Rectum (tissue), 1 donor: ENCODE results near the genes ZNF319 and SLC38A7.

- PRO-cap, result no peak
Observed at GRCh38 chr16:57379224-57380009, 7.1 kb downstream of the CX3CL1 start.

DNA sequence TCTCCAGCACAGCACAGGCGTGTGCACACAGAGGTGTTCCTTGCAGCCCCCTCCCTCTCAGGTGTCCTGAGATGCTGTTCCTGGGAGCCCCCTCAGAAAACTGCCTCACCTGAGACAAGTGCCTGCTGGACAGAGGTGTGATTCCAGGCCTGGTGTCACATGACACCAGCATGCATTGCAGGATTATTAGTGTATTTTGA lies 1.5 kb upstream of the POLR2C start:
- PRO-cap, result no peak

DNA sequence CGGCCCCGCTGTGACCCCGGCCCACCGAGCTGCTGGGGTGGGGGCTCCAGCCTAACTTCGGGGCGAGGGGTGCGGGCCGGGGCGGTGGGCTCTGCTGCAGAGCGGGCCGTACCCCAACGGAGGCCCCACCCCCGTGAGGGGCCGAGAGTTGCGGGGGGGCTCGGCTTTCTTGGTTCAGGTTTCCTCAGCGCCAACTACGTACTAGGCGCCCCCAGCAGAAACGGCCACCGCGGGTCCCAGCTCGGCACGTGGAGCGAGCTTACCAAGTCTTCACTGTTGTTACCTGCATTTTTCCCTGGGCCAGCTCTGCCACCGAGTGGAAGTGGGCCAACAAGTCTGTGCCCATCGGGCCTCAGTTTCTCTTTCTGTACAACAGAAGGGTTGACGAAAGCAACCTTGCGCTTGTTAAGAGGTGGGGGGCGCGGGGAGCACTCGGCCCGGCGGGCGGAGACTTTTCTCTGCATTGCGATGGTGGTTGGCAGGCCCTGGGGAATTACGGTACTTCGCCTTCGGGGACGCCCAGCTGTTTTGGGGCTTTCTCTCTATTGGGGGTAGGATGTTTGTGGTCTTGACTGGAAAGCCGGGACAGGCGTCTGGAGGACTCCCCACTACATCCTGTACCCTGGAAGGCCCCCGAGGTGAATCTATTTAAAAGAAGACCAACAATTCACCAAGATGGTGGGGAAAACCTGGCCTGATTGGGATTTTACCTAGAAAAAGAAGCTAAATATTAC lies 473 bp upstream of the CCDC102A start:
- PRO-cap, result unidirectional peak, minus-strand start at position 467 of the sequence

- PRO-cap, result no peak
Observed at GRCh38 chr16:57630415-57631394, 2.3 kb downstream of the ADGRG1 start.

GRCh38 chr16:57636981-57637359 lies 8.5 kb downstream of the ADGRG1 start:
- PRO-cap, result unidirectional peak, minus-strand start at chr16:57637207

DNA sequence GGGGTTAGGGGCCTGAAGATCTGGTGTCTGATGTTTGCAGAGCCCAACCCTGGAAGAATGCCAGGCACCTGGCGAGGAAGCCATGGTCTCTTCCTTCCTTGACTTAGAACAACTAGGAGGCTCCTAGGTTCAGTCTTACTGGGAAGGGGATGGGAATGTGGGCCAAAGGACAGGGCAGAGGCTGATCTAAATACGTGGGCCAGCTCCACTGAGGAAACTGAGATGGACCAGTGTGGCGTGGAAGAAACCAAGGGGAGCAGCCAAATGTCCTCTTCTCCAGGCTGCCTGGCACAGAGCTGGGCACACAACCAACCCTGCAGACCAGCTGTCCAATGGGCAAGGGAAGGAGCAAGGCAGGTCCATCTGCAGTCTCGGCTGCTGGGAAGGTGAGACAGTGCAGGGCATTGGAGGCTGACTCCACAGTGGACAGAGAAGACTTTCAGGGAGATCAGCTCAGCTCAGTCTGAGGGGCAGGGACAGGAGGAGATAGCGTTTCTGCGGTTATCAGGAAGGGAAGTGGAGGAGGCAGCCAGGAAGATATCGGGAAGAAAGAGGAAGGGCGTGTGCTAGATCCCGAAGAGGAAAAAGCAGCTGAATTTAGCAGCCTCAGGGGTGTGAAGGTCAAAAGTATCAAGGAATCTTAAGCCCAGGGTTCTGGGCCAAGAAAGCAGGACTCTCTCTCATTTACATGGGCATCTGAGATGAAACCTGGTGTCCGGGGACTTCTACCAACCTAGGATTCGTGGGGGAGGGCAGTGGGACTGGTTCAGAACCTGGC lies 2.0 kb downstream of the KIFC3 start:
- PRO-cap, result no peak

DNA sequence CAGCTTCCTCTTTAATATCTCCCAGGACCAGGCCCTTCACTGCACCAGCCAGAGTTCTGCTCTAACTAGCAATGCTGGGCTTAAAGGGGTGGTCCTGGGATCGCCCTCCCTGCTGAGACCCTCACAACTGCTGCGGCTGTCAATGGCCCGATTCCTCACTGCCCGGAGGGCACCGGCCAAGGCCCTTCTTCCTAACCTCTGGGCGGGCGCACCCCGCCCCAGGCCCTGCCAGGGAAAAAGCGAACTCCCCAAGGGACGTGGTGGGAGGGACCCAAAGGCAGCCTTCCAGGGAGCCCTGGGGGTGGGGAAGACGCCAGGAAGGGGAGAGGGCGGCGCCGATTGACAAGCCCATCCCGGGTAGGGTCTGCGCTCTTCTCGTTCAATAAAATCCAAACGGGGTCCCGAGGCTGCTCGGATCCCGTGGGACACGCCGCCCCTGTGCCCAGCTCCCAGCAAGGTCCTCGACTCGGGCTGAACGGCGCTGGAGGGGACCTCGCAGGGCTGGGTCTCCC lies 521 bp downstream of the KIFC3 start:
- PRO-cap, result bidirectional peak, plus-strand start at position 288 of the sequence, minus-strand start at position 220 of the sequence

GRCh38 chr16:57802888-57803182 lies 544 bp upstream of the KIFC3 start:
- PRO-cap, result no peak

GRCh38 chr16:57825112-57825390 lies 22.8 kb upstream of the KIFC3 start:
- PRO-cap, result no peak

- PRO-cap, result no peak
Observed at GRCh38 chr16:57846384-57846871, 44.1 kb upstream of the KIFC3 start.

- PRO-cap, result no peak
Observed at GRCh38 chr16:57949757-57949956, 21.3 kb downstream of the CNGB1 start.

DNA sequence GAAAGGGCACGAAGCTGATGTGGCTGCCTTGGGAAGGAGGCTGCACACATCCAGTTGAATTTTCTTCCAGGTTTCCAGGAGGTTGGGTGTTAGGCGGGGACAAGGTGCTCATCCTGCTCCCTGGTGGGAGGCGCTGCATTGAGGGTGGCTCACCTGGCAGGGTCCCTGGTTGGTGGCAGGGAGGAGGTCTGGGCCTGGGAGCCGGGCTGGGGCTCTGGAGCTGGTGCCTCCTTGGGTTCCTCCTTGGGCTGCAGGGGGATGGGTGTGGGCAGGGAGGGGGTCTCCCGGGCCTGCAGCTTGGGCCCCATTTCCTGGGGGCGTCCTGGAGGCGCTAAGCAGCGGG lies 11.2 kb downstream of the CNGB1 start:
- PRO-cap, result unidirectional peak, plus-strand start at position 209 of the sequence

DNA sequence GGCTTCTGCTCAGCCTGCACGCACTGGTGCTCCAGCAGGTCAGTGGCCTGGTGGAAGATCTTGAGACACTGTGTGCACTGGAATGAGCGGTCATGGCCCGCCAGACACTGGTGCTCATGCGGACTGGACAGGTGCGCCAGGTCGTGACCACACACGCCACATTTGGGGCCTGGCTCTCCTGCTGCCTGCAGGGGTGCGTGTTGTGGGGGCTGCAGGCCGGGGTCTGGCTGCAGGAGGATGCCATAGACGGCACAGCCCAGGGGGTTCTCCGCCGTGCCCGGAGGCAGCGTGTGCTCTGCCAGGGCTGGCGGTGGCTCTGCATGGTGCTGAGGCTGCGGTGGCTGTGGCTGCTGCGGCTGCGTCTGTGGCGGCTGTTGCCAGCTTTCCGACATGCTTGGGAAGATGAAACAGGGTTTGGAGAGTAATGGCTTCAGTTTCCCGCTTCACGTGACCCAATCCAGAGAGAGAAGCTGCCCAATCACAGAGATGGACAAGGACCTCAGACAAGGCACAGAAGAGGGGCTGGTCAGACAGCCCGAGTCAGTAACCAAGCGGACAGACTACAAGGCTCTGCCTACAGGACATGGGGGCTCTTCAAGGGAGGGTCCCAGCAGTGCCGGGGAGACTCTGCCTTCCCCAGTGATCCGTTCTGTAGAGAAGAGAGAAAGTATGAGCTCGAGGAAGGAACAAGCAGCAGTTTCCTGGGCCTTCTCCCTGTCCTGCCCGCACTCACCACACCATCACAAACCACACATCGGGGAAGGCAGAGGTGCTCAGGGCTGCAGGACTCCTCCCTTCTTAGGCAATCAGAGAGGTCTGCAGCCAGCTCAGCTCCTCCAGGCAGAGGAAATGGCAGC lies 2.4 kb downstream of the ZNF319 start:
- PRO-cap, result no peak

GRCh38 chr16:58000532-58001087 lies at the start of gene ZNF319:
Gene ZNF319, minus strand, starts transcription at chr16:58000672.
- PRO-cap, result bidirectional peak, plus-strand start at chr16:58000808, minus-strand start at chr16:58000668; unidirectional peak, minus-strand start at chr16:58000912

- PRO-cap, result no peak
Observed at GRCh38 chr16:58418979-58420065, 27.1 kb downstream of the GINS3 start.

DNA sequence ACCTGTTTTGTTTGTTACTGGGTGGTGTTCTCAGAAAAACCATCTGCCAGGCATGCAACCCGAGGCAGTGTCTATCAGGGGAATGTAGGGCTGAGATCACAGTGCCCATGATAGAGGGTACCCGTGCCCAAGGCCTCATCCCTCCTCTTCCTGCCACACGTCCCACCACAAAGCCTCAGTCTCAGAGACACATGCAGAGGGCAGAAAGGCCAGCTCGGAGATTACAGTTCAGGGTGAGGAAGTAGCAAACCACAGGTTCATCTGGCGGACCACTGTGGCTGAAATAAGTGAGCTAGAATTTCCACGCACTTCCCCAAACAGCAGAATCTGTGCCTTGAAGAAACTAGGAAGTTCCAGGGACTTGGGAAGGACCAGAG lies 33.8 kb downstream of the GINS3 start:
- PRO-cap, result no peak

DNA sequence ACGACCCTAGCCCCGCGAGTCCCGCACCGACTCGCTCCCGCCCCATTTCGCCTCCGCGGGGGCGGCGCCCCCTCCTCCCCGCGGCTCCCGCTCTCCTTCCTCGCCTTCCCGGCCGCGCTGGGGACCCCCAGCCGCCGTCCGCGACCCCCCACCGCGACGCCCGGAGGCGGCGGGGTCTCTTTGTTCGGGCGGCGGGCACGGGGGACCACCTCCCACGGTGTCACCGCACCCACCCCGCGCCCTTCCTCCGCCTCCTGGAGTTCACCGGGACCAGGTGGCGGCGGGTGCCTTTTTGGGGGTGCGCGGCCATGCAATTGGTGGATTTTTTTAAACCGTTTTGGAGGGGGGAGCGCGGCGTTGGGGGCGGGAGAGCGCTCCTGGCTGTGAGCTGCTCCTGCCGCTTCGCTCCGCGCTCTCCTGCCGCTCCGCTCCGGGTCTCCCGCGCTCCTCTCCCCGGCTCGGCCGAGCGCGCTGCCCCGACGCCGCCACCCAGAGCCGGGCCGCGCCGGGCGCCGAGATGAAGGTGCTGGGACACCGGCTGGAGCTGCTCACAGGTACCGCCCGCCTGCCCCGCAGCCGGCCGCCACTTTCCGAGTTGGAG lies 35.9 kb upstream of the NDRG4 start:
- PRO-cap, result unidirectional peak, plus-strand start at position 111 of the sequence

- PRO-cap, result no peak
Observed at GRCh38 chr16:58542174-58542750, 26.9 kb downstream of the SETD6 start.

- PRO-cap, result unidirectional peak, plus-strand start at chr16:58684128; bidirectional peak, plus-strand start at chr16:58684837, minus-strand start at chr16:58684743
Observed at GRCh38 chr16:58683897-58684924, at the start of gene SLC38A7. Gene SLC38A7, minus strand, starts transcription at chr16:58684770.

DNA sequence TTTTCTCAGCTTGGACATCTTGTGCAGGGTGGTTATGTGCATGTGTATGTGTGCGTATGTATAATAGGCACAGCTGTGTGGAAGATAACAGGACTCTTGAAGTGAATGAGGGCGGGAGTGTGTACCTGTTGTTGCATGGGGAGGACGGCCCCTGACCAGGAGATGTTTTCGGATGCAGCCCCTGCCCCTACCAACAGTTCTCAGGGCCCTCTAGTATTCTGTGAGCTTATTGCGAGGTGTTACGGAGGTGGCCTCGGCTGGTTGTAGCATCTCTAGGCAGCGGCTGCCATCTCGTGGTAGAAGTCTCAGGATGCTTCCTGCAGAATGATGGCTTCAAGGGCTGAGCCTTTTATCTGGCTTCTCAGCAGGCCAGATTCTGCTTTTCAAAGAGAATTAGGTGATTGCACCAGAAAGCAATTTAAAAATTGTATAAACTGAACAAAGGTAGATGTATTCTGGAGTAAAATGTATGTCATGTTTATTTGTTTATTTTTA lies 22.2 kb upstream of the GOT2 start:
- PRO-cap, result no peak